ENCODE measurements around the genes DOK4 and CCDC102A.

DNA sequence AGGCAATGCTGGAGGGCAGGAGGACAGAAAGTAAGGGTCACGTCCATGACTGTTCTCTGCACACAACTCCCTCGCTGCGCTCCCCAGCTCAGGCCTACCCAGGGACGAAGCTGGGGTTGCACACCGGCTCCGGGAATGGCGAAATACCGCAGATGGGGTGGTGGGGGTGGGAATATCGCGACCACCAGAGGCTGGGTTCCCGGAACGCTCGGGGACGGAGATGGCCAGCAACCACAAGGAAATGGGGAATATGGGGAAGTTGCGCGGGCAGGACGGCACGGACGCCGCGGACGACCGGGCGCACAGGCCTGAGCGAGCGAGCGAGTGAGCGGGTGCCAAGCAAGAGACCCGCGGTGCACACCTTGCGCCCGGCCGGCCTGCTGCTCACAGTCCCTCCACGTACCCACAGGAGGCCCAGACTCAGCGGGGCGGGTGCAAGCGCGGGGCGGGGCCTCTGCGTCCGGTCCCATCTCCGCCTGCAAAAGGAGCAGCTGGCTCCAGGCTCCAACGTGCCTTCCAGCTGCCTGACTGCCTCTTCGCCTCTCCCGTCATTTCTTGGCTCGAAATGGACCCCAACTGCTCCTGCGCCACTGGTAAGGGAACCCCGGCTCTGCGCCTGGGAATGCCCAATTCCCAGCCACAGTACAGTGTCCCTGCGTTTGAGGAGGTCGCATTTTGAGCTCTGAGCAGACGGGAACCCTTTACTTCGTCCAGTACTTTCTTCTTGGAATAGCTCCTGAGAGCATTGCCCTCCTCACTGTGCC, 8.4 kb upstream of the MT1E start:
- PRO-cap = bidirectional peak, plus-strand start at position 507 of the sequence, minus-strand start at position 396 of the sequence
- RAMPAGE, long total RNA = start-site peak on the plus strand centred at position 512 of the sequence, 44 bp wide, 42 and 68 reads in 2 replicates

- PRO-cap = no peak
- RAMPAGE, long total RNA = no peak
Measured at GRCh38 chr16:56626359-56626638, 718 bp downstream of the MT1E start.

DNA sequence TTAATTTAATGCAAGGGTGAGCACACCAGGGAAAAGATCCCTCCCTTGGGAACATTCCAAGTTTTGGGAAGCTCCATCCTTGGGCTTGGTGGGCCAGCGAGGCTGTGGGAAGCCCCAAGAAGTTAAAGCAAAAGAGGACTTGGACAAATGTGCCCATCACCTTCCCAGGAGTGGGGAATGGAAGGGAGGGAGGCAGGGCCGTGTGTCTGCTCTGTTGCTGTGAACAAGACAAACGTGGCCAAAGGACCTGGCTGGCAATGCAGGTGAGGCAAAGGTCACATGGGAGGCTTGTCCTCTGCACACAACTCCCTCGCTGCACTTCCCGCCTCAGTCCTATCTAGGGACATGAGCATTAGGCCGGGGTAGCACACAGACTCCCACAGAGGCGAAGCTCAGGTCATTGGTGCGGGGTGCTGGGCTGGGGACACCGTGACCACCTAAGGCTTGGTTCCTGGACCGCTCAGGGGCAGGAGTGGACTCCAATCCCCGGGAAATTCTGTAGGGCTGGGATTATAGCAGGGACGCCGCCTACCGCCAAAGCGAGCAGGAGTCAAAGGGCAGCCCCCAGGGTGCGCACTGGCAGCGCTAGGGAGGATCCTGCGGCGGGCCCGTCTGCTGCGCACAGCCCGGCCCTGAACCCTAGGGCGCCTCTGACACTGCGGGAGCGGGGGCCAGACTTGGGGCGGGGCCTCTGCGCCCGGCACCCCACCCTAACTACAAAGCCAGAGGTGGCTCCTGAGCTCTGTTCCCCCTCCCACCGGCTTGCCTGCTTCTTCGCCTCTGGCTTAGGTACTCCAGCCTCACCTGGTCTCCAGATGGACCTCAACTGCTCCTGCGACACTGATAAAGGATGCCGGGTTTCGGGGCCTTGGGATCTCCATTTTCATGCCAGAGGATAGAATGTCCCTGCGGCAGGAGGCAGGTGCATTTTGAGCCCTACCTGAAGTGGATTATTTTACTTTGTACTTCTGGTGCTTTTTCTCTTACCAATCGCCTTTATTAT, 4.0 kb upstream of the MT1B start:
- PRO-cap = no peak
- RAMPAGE, long total RNA = no peak

- PRO-cap = no peak
- RAMPAGE, long total RNA = no peak
Measured at GRCh38 chr16:56682550-56683063, 337 bp downstream of the MT1X start.

GRCh38 chr16:56915236-56915764, 16.6 kb upstream of the HERPUD1 start:
- PRO-cap = no peak
- RAMPAGE, long total RNA = no peak

- PRO-cap = no peak
- RAMPAGE, long total RNA = no peak
Measured at GRCh38 chr16:56981217-56981771, 8.1 kb upstream of the NLRC5 start.

DNA sequence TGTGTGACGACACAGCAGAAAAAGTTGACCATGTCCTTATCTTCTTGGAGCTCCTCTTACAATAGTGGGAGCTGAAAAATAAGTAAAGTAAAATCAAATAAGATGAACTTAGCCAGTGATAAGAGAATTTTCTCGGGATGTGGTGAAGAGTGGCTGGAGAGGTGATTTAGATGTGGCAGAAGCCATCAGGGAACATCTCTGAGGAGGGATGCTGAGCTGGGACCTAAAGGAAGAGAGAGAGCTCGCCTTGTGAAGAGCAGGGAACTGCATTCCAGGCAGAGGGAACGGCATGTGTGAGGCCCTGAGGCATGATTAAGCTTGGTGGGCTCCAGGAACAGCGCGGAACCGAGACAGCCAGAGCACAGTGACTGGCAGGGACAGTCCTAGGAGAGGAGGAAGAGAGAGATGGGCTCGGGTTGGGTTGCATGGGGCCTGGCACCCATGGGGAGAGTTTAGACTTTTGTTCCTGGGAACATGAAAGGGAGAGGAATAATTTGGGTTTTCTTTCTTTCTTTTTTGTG, 39.3 kb upstream of the CPNE2 start:
- PRO-cap = unidirectional peak, plus-strand start at position 232 of the sequence
- RAMPAGE, long total RNA = no peak

DNA sequence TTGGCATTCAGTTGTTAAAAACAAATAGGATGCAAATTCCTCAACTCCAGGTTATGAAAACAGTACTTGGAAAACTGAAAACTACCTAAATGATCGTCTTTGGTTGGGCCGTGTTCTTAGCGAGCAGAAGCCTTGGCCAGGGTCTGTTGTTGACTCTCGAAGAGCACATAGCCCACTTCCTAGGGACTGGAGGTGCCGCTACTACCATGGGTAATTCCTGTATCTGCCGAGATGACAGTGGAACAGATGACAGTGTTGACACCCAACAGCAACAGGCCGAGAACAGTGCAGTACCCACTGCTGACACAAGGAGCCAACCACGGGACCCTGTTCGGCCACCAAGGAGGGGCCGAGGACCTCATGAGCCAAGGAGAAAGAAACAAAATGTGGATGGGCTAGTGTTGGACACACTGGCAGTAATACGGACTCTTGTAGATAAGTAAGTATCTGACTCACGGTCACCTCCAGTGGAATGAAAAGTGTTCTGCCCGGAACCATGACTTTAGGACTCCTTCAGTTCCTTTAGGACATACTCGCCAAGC, 18.5 kb downstream of the RSPRY1 start:
- PRO-cap = no peak
- RAMPAGE, long total RNA = no peak

DNA sequence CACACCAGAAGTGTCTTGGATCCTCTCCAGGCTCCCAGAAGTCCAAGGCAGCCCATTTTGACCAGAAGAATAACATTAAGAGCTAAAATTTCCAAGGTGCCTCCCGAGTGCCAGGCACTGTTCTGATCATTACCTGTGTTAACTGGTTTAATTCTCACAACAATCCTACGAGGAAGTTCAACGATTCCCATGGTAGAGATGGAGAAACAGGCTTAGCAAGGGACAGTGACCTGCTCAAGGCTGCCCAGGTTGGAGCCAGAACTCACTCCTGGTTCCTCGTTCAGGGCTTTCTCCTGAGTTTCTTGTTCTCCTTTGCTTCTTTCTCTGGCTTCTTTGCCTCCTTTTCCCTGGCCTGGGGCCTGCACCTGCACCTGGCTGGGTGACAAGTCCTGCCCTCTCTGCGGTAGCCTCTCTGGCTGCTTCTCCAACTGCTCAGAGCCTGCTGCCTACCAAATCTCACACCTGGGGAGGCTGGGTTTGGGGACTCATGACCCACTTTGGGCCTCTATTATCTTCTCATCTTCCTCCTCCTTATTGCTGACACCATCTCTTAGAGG, 2.8 kb downstream of the CCL22 start:
- PRO-cap = no peak
- RAMPAGE, long total RNA = no peak

DNA sequence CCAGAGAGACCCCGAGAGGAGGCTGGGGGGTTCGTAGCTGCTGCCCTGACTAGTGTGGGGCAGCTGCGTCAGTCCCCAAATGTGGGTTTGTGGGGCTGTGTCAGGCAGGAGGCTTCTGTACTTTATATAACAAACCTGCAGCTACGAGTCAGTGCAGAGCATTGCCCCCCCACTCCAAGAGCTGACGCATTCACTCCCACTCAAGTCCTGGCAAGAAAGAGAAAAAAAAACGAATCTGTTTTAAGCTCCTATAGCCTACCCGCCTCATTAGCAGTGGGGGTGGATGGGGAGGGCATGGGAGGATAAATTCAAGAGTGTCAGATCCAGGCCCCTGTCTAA, 1.9 kb downstream of the CX3CL1 start:
- PRO-cap = unidirectional peak, minus-strand start at position 81 of the sequence
- RAMPAGE, long total RNA = no peak

- PRO-cap = no peak
- RAMPAGE, long total RNA = no peak
Measured at GRCh38 chr16:57485057-57485833, 1.0 kb downstream of the DOK4 start.

GRCh38 chr16:57485834-57486928, at the start of gene DOK4:
Gene DOK4 (minus strand): TSS chr16:57486493.
- PRO-cap = bidirectional peak, plus-strand start at chr16:57486578, minus-strand start at chr16:57486473
- RAMPAGE, long total RNA = no peak

- PRO-cap = bidirectional peak, plus-strand start at chr16:57536347, minus-strand start at chr16:57536005
- RAMPAGE, long total RNA = no peak
Measured at GRCh38 chr16:57535778-57536086, 639 bp downstream of the CCDC102A start.

GRCh38 chr16:57536237-57536676, at the start of gene CCDC102A:
Gene CCDC102A (minus strand): TSS chr16:57536571.
- PRO-cap = bidirectional peak, plus-strand start at chr16:57536347, minus-strand start at chr16:57536005; bidirectional peak, plus-strand start at chr16:57536639, minus-strand start at chr16:57536539
- RAMPAGE, long total RNA = no peak

DNA sequence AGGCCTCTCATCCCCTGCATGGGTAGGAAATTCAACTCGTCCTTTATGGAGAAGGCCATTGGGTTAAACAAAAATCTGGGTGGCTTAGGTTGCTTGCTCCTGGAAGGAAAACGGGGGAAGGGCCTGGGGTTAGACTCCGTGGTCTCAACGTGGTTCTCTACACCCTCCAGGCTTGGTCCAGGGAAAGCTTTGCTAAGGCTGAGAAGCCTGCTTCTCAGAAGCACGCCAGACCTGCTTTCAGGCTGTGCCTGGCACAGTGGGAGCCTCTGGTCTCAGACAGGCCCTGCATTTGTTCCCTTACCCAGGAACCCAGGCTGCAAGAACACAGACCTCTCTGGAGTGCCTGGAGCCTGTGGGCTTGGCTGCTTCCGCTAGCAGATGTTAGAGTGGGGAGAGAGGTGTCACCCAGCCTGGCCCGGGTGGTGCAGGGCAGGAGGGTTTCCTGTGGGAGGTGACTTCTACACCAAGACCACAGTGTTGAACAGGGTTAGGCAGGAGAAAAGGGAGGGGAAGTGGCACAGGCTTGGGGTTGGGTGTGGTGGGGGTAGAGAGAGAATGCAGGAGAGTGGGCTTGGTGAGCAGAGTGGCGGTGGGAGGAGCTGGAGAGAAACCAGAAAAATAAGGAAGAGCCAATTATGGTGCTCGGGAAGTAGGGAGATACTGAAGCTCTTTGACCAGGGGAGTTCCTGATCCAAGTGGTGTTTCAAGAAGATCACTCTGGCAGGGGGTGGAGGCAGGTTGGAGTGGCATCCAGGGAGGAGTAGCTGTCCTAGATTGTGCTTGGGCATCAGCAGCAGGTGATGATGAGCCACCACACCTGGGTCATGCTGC, 35.8 kb upstream of the ADGRG1 start:
- PRO-cap = no peak
- RAMPAGE, long total RNA = no peak

- PRO-cap = no peak
- RAMPAGE, long total RNA = no peak
Measured at GRCh38 chr16:57623102-57623939, 5.1 kb upstream of the ADGRG1 start.

GRCh38 chr16:57643267-57643995, 15.0 kb downstream of the ADGRG1 start:
- PRO-cap = no peak
- RAMPAGE, long total RNA = no peak

DNA sequence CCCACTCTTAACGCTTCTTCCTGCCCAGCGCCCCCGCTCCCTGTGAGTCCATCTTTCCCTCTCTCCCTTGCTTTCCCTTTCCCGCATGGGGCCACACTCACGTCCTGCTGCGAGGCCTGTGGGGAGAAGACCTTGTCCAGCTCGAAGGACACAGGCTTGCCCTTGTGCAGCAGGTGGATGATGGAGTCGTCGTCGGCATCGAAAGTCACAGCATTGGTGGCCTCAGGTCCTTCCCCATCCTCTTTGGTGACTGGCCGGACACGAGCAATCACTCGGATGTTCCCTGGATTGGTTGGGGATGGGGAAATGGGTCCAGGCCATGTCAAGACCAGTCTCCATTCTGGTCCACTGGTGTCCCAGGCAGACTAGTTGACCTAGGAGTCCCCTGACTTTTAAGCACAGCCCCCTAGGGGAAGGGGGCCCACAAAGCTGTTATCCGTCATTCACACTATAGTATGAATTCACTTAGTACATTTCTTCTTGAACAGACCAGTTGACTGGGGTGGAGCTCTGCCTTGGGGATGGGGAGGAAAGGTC, 29.9 kb downstream of the KATNB1 start:
- PRO-cap = no peak
- RAMPAGE, long total RNA = no peak

GRCh38 chr16:57816022-57816819, 13.9 kb upstream of the KIFC3 start:
- PRO-cap = bidirectional peak, plus-strand start at chr16:57816463, minus-strand start at chr16:57816358
- RAMPAGE, long total RNA = no peak

- PRO-cap = no peak
- RAMPAGE, long total RNA = no peak
Measured at GRCh38 chr16:58318241-58318610, 23.4 kb upstream of the PRSS54 start.

Measured in urinary bladder (tissue), 3 donors.